Esophagus squamous epithelium (tissue), 4 donors: ENCODE measurements around the genes C11orf58 and KCNJ11.

- PRO-cap: no peak
- RAMPAGE, long total RNA, 4 experiments: no peak in any of the 4 experiments
Observed at GRCh38 chr11:14777397-14778084, 114.5 kb downstream of the CYP2R1 start.

DNA sequence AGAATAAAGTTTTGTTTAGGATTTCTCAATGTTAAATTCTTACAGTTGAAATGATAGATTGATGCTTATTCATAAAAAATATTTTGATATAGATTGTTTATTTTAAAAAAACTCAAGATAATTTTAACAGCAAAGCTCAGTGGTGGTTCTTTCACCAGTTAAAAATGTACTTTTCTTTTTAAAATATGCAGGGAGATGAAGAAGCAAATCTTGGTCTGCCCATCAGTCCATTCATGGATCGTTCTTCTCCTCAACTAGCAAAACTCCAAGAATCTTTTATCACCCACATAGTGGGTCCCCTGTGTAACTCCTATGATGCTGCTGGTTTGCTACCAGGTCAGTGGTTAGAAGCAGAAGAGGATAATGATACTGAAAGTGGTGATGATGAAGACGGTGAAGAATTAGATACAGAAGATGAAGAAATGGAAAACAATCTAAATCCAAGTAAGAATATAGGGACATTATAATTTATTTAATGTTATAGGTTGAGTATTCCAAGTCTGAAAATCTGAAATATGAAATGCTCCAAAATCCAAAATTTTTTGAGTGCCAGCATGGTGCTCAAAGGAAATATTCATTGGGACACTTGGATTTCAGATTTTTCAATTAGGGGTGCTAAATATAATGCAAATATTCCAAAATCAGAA lies 24.6 kb downstream of the CYP2R1 start:
- PRO-cap: no peak
- RAMPAGE, long total RNA, 4 experiments: no peak in any of the 4 experiments

DNA sequence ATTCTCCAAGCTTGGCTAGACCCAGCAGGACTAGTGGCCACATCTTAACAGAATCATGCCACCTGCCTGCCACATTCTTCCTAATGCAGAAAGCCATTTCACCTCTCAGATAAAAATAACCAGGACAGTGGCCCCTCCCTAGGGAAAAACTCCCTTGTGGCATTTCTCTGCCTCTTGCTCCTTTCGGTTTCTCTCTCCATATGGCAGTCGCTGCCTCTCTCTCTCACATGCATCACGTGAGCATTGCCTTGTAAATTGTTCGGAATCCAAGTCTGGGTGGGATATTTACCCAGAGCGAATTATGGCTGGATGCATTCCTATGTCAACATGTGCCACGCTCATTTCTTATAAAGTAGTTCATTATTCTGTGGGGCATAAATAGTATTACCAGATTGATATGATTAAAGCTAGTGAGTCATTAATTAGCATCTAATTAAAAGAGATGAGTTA lies 392.8 kb downstream of the INSC start:
- PRO-cap: no peak
- RAMPAGE, long total RNA, 4 experiments: no peak in any of the 4 experiments

DNA sequence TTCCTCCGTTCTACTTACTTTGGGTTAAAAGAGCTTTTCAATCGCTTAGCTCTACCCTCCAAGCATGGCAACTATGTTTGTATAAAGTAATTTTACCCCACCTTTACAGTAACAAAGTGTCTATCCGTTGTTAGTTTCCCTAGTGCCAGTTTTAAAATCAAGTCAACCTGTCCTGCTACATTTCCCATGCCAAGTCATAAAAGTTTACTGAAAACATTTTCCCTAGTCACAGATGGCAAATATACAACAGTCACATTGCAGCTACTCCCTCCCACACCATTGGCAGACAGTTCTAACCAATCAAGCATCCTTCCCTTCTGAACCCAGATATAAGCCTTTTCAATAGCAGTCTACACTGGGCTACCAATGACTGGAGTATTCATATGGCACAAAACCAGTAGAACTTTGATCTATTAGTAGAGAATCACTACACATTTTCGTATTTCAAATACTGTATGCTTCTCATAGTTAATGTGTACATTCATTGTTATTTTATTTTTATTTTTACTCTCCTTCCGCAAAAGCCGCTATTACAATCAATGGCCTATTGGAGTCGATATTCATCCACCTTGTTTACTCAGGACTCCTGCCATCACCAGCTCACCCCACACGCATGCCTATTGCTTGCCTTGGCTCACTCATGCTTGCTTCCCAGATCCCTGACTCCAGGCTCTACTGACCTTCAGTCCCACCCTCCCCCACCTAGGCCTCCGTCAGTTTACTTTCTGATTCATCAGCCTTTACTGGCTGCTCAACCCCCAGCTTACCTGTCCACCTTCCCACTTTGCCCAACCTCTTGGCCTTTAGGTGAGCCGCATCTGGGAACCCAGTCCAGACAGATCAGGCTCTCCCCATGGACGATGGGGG lies 408.5 kb downstream of the SOX6 start:
- PRO-cap: no peak
- RAMPAGE, long total RNA, 4 experiments: no peak in any of the 4 experiments

DNA sequence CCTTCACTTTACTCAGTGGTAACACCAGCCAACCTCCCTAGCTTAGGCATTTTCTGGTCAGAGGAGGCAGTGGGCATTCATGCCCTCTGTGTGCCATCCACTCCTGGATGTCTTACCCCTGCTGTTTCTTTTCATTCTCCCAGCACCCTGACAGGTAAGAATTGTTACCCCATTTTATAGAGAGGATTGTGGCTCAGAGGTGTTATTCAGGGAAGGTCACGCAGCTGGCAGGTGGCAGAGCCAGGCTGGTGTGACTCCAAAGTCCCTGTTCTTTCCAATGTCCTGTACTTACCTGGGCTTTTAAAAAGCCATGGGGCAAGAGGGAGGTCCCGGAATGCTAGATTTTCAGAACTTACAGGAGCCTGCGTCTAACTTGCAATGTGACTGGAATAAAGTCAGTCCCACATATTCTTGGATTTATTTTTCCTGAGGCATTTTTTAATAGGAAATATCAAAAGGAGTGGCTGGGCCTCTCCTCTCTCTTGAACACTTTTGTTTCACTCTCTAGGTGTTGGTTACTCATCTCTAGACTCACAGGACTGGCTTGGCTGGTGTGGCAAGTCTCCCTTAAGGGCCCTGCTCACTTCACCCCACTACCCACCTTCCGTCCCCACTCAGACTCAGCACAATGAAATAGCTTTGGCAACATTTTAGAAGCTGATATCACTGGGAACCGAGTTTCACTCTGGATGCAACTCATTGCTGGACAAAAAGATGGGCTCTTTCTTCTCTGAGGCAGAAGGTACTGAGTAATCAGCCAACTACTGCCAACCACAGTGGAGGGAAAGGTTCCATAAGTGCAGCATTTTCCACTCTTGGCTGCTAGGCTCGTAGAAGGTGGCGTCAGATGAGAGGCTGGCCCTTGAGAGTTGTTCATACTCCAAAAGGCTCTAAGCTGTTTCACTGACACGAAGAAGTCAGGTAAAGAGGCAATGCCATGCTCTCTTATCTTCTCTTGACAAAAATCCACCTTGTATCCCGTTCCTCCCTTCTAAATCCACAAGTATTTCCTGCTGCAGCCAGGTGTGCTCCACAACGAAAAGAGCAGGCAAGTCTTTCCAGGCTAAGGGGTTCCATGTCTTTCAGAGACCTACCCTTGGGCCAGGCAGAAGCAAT lies 390.8 kb downstream of the SOX6 start:
- PRO-cap: bidirectional peak, plus-strand start at position 660 of the sequence, minus-strand start at position 494 of the sequence
- RAMPAGE, long total RNA, 4 experiments: no peak in any of the 4 experiments

GRCh38 chr11:16737906-16738105 lies 641 bp upstream of the C11orf58 start:
- PRO-cap: no peak
- RAMPAGE, long total RNA, 4 experiments: no peak in any of the 4 experiments

GRCh38 chr11:16738106-16739208 lies at the start of gene C11orf58:
Gene C11orf58 (plus strand): TSS chr11:16738647.
- PRO-cap: unidirectional peak, minus-strand start at chr11:16738219; bidirectional peak, plus-strand start at chr11:16738647, minus-strand start at chr11:16738468
- RAMPAGE, long total RNA, 4 experiments: start-site peak on the plus strand in 4 of 4 experiments, at chr11:16738610-16738699 at its widest, 1,463 to 6,747 reads per replicate

- PRO-cap: no peak
- RAMPAGE, long total RNA, 4 experiments: no peak in any of the 4 experiments
Observed at GRCh38 chr11:16774794-16775553, 36.5 kb downstream of the C11orf58 start.

DNA sequence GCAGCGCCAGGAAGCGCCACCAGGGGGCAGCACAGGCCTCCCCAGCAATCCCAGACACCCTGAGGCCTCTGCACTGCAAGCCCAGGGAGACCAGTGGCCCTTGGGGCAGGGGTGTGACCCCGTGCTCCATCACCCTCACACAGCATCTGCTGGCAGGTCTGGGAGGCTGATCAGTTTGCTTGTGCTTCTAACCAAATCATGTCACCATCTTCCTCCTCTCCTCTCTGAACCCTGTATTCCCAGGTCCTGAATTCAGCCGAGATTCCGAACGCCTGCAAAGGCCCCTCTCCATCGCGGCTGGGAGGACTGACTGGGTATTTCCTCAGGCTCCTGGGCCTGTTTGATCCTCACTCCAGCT lies 50.1 kb downstream of the C11orf58 start:
- PRO-cap: no peak
- RAMPAGE, long total RNA, 4 experiments: no peak in any of the 4 experiments

DNA sequence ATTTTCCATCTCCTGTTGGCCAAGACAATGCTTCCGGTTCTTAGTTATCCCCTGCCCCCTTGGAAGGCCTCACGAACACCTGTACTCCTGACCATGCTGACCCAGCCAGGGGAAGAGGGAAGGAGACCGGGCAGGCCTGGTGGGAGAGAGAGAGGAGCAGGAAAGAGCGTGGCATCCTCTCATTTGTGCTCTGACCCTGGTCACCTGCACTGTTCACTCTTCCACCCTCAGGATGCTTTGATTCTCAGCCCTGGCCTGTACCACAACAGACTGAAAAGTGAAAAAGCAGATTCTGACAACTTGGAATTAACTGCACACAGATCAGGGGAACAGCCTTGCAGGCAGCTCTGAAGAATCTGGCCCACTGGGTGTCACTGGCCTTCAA lies 62.6 kb downstream of the C11orf58 start:
- PRO-cap: no peak
- RAMPAGE, long total RNA, 4 experiments: no peak in any of the 4 experiments

DNA sequence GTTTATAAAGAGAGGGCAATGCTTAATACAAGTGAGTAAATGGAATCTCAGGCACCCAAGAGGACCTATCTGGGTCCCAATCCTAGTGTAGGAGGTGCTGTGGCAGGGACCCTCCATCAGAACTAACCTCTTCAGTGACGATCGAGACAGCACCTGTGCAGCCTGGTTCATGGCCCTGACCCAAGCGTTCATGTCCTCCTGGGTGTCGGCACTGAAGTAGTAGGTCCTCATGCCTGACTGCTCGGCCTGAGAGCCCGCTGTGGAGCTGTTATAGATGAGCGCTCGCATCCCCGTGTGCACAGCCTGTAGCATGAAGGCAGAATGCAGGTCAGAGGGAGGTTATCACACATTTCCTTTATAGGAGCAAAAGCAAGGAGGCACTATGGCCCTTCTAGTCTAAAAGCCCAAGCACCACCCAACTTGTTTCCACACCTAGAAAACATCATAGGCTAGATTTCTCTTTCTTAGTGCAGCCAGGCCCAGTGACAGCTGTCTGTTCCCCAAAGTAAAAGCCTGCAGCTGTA lies 103.0 kb downstream of the C11orf58 start:
- PRO-cap: no peak
- RAMPAGE, long total RNA, 4 experiments: no peak in any of the 4 experiments

GRCh38 chr11:16956321-16957081 lies 57.7 kb downstream of the PLEKHA7 start:
- PRO-cap: no peak
- RAMPAGE, long total RNA, 4 experiments: no peak in any of the 4 experiments

GRCh38 chr11:16968954-16969691 lies 45.1 kb downstream of the PLEKHA7 start:
- PRO-cap: no peak
- RAMPAGE, long total RNA, 4 experiments: start-site peak on the minus strand in 1 of 4 experiments, at chr11:16969107-16969537 at its widest, 5 reads per replicate

GRCh38 chr11:17014972-17015332 lies 738 bp upstream of the PLEKHA7 start:
- PRO-cap: no peak
- RAMPAGE, long total RNA, 4 experiments: no peak in any of the 4 experiments

DNA sequence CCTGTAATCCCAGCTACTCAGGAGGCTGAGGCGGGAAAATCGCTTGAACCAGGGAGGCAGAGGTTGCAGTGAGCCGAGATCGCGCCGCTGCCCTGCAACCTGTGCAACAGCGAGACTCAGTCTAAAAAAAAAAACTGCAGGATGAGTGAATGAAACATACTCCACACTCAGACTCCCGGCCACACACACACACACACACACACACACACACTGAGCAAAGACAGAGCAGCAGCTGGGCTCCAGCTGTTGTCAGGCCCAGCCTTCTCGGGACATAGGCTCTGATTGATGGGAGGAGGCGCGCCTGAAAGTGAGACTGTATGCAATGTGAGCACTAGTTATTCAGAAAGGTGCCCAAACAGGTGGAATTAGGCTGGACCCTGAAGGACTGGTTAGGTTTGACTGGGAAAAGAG lies 1.5 kb upstream of the PLEKHA7 start:
- PRO-cap: unidirectional peak, minus-strand start at position 284 of the sequence
- RAMPAGE, long total RNA, 4 experiments: no peak in any of the 4 experiments

DNA sequence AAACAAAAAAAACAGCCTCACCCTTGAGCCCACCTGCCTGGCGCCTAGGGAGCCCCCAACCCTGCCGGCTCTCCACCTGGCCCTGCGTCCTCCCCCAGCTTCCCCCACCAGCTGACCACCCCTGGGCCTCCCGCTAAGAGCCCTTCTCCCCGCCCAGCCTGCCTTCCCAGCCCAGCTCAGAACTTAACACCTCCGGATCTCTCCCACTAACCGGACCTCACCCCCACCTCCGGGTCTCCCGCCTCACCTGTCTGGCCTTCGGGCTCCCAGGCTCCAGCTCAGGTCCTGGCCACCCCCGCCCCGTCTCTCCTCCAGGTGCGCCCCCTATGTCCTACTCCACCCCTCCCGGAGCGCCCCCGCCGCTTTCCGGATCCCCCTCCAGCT lies at the start of gene KCNJ11:
KCNJ11 (minus strand) TSS at position 66 of the 384 bp plus-strand sequence.
- PRO-cap: no peak
- RAMPAGE, long total RNA, 4 experiments: no peak in any of the 4 experiments

GRCh38 chr11:17506670-17507113 lies 30.0 kb upstream of the ABCC8 start:
- PRO-cap: no peak
- RAMPAGE, long total RNA, 4 experiments: no peak in any of the 4 experiments

DNA sequence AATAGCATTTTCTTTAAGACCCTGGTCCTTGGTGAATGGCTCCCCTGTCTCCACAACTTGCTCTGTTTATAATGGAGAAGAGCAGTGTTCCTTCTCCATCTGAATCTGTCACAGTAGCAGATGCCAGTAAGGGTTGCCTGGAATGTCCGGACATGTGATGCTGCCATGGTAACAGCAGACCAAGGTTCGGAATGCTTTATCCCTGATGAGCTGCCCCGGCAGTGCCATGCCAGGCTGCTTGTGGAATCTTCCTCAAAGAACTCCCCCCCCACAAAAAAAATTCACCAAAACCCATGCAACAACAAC lies 72.4 kb downstream of the KCNC1 start:
- PRO-cap: no peak
- RAMPAGE, long total RNA, 4 experiments: no peak in any of the 4 experiments

- PRO-cap: no peak
- RAMPAGE, long total RNA, 4 experiments: no peak in any of the 4 experiments
Observed at GRCh38 chr11:17839367-17839898, 104.9 kb downstream of the KCNC1 start.

GRCh38 chr11:18321341-18321625 lies 657 bp downstream of the HPS5 start:
- PRO-cap: no peak
- RAMPAGE, long total RNA, 4 experiments: no peak in any of the 4 experiments